ENCODE measurements around a stretch of chr6.

DNA sequence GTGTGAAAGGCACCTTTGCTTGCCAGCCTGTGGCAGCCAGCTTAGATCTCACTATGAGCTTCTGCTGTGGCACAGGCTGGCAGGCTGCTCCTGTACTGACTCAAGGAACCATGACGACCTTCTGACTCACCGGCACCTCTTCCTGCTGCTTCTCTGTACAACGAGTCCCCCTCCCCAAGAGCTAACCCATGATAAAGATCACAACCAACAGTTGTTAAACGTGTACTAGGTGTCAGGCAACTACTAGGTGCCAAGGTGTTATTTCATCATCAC is 76.7 kb upstream of the DUSP22 start:
- RAMPAGE, long total RNA = no peak
- RRBS = no CpG with 5 or more reads among the region's 4 CpGs

DNA sequence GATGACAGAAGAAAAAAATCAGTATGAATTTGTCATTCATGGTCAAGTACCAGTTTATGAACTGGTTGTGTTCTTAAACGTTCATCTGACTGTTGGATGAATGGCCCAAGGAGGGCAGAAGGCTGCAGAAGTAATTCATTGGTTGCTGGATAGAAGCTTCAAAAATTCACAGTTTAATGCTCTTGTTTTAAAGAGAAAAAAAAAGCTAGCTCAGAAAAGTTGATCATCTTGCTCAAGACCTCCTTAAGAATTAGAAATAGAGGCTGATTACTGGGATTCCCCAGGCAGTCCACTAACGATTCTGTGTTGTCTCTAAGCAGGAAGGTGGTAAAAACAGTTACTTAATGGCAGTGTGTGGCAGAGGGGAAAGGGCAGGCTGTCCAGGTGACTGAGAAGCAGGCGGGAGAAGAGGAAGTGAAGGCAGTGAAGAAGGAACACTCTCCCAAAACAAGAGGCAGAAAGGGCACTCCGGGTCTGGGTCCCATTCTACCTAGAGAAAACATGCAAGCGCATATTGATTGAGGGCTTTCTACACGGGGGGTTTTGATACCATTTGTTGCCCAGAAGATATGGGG is 1.9 kb upstream of the DUSP22 start:
- RAMPAGE, long total RNA = no peak
- RRBS = no CpG with 5 or more reads among the region's 6 CpGs

GRCh38 chr6:312969-313766 is 20.9 kb downstream of the DUSP22 start:
- RAMPAGE, long total RNA = no peak
- RRBS = no CpG with 5 or more reads among the region's 4 CpGs

DNA sequence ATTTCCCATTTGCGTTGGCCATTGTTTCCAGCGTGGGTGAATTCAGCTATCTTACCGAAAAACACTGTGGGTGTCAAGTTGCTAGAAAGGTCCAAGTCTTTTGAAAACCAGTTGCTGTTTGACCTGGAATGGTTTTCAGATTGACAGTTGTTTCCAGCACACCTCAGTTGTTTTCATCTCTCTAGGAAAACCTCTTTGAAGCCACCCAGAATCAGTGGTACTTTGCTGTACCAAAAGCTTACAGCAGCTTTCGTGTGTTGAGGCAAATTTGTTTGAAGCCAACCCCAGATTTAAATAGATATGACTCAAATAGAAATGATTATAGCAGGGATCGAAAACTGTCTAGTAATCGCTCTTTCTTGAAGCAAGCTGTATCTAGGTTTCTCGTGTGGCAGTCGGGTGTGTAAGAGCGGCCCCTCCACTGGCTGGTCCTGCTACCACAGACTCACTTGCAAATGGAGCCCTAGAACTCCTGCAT is 27.4 kb downstream of the DUSP22 start:
- RAMPAGE, long total RNA = no peak
- RRBS = no CpG with 5 or more reads among the region's 9 CpGs

- RAMPAGE, long total RNA = no peak
- RRBS = no CpG with 5 or more reads among the region's 15 CpGs
Measured at GRCh38 chr6:337617-338347, 45.5 kb downstream of the DUSP22 start.

- RAMPAGE, long total RNA = no peak
- RRBS = no CpG with 5 or more reads among the region's 16 CpGs
Measured at GRCh38 chr6:387218-387937, 4.2 kb upstream of the IRF4 start.

- RAMPAGE, long total RNA = no peak
- RRBS = 6% methylated on average over 43 of the region's 126 CpGs
Measured at GRCh38 chr6:392456-393527, 1.2 kb downstream of the IRF4 start.

DNA sequence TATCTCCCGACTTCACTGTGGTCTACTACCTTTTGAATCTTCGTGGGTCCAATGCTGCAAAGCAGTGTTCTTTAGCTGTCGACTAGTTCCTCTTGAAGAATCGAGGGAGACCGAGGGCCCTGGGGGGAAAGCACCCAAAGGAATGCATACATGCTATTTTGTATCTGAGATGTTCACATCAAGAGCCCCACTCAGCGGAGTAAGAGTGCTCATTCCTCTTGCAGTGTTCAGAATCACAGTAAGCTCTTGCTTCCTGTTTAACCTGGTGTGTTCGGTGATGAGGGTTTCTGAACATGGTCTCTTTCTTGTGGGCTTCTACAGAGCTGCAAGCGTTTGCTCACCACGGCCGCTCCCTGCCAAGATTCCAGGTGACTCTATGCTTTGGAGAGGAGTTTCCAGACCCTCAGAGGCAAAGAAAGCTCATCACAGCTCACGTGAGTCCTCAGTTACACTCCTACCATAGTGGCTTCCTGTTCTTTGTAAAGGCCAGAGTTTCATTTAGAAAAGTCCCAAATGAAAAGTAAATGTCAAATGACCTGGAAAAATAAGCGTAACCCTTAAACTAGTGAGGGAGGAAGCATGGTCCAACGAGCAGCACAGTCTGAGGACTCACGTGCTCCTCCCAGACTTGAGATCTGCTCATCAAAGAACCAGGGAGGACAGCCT is 13.3 kb downstream of the IRF4 start:
- RAMPAGE, long total RNA = no peak
- RRBS = no CpG with 5 or more reads among the region's 14 CpGs

GRCh38 chr6:453080-453945 is 61.8 kb downstream of the IRF4 start:
- RAMPAGE, long total RNA = no peak
- RRBS = no CpG with 5 or more reads among the region's 21 CpGs

GRCh38 chr6:617278-618057 is 39.4 kb downstream of the HUS1B start:
- RAMPAGE, long total RNA = no peak
- RRBS = no CpG with 5 or more reads among the region's 14 CpGs

- RAMPAGE, long total RNA = no peak
- RRBS = no CpG with 5 or more reads among the region's 12 CpGs
Measured at GRCh38 chr6:1334525-1335310, 22.8 kb downstream of the FOXQ1 start.

DNA sequence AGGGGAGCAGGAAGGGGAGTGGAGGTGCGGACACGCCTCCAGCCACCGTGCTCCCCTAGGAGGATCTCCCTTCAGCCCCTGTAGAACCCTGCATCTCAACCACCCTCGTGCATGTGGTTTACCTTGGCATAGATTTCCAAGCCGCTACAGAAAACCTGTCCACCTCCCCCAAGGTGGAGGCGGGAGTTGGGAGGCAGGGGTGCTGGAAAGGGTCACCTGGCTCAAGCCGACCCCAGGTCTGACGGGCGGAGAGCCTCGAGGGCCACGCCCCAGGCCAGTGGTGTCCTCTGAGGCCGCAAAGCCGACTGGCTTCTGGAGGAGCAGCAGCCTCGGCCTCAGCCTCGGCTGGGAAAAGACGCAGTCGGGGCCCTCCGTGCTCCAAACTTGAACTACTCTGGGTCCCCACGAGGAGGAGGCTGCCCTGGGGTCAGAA is 6.4 kb upstream of the FOXF2 start:
- RAMPAGE, long total RNA = no peak
- RRBS = no CpG with 5 or more reads among the region's 19 CpGs

GRCh38 chr6:1384734-1384933 is 4.7 kb upstream of the FOXF2 start:
- RAMPAGE, long total RNA = no peak
- RRBS = no CpG with 5 or more reads among the region's 18 CpGs

DNA sequence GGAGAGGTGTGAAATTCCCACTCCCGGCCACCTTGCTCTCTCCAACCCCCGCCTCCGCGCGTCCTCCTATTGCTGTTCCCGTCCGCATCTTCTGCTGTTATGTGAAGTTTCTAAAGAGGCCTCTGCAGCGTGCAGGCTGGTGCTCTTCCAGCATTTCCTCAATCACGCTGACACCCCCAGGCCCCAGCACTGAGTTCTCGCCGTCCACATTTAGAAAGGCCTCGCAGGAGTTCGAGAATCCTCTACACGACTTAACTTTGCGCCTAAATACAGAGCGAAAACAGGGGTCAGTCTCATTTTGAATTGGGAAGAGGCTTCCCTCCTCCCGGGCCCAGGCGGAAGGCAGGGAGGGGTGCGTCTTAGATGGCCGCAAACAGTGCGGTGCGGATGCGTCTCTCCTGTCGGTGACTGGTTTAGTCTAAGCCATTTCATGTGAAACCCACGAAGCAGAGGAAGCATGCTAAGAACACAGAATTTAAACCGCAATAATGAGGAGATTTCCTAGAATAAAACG is 4.1 kb upstream of the FOXF2 start:
- RAMPAGE, long total RNA = no peak
- RRBS = 10% methylated on average over 1 of the region's 27 CpGs

- RAMPAGE, long total RNA = no peak
- RRBS = 3% methylated on average over 10 of the region's 46 CpGs
Measured at GRCh38 chr6:1390449-1390814, 1.1 kb downstream of the FOXF2 start.

DNA sequence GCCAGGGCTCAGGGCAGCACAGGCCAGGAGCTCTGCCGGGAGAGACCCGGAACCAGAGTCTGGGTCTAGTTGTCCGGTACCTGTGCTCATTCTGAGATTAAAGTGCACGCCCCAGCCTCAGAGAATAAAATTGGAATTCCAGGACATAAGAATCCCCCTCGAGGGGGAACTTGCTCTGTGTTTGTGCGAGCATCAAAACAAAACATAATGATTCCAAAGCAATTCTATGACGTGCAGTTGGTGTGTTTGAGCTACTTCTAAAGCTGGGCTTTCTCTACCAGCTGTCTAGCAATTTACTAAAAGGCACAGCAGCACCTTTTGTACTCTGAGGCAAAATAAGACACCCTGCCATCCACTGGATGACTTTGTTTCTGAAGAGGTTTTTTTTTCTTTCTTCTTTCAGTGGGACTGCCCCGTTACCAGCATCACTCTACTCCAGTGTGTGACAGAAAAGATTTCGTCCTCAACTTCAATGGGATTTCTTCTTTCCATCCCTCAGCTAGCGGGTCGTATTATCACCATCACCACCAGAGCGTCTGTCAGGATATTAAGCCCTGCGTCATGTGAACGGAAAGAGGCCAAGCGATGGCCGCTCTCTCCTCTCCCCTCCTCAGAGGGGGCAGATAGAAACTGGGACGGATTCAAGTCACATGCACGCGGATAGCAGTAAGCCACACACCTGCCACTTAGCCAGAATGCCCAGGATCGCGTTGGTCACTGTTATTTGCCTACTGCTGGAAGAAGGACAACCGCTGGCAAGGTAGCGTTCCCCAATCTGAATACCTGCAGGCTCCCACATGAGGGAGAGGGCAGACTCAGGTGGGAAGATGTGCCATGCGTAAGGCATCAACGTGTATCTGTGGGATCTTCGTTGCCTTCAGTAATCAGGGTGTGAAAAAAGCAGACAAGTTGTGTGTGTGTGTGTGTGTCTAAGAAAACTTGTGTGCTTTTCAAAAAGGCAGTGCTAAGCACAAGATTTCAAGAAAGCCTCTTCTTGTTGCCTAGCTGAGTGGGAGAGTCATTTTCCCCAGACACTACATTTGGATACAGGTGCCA is 5.2 kb downstream of the FOXF2 start:
- RAMPAGE, long total RNA = no peak
- RRBS = no CpG with 5 or more reads among the region's 26 CpGs

GRCh38 chr6:1603676-1604895 is 5.6 kb upstream of the FOXC1 start:
- RAMPAGE, long total RNA = no peak
- RRBS = 2% methylated on average over 34 of the region's 90 CpGs

DNA sequence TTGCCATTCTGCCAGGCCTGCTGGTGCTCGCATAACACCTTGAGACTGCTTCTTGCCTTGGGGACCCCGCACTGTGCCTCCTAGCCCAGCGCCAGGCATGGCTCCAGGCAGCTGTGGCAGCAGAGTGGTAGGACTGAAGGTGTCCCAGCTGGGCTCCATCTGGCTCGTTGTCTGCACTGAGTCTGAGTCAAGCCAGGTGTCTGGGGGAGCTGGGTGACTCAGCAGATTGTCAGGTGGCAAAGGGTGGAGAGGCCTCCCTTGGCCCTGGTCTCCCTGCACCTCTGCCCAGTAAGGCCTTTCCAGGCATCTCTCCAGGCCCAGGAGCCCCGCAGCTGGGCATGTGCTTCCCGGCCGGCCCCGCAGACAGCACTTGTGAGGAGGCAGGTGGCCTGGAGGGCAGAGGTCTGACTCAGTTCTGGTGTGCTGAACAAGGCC is 27.3 kb downstream of the FOXC1 start:
- RAMPAGE, long total RNA = no peak
- RRBS = no CpG with 5 or more reads among the region's 8 CpGs

DNA sequence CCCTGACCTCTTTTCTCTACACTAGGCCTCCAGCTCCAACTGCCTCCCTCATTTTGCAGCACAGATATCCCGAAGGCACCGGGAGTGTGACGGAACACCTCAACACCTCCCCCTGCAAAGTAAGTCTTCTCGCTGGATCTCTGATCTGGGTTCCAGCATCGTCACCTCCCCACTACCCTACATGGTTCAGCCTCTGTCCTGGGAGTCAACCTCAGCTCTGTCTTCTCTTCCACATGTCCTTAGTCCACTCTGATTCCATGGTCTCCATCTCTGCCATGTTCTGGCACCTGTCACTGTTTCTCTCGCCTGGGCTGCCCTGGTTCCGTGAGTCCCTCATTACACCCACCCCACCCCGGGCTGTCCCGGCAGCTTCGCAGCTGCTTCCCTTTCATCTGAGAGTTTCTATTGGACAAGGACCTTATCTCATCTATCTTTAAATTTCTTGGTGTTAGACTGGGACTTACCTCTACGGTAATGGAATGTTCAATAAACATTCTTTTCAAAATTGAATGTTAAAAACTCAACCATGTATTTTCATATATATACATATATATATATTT is 108.6 kb downstream of the FOXC1 start:
- RAMPAGE, long total RNA = no peak
- RRBS = no CpG with 5 or more reads among the region's 11 CpGs

DNA sequence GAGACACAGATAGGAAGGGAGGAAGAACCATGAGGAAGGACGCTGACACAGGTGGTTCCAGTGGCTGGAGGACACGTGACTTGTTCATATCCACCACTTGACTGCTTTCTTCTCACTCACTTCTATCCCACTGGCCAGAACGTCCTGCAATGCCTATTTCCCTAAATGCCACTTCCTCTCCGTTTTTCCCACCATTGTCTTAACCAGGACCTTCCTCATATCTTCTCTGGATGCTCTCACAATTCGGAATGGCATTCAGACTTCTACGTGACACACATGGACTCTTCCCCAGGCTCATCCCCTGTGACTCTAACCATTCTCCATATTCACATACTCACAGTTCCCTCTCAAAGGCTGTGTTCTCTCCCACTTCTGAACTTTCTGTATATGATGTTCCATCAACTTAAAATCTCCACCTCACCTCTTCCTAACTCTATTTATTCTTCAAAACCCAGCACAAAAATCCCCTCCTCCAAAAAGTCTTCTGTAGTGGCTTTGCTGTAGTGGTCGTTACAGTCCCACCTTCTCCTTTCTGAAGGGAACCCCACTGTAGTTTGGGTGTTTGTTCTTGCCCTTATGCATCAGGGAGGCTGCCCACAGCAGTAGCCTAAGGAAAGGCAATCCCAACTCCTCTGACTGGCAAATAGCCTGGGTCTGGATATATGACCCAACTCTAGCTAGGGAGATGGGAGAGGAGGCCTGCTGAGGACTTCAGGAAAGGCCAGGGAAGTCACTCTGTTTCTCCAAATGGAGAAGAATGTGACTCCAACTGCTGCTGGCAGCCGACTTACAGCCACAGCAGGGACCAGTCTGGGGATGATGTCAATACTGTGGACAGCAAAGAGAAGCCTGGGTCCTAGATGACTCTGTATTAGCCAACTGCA is 232.3 kb downstream of the FOXC1 start:
- RAMPAGE, long total RNA = no peak
- RRBS = no CpG with 5 or more reads among the region's 8 CpGs